ENCODE data around the genes NKX6-2 and PAOX.

- PRO-cap = no peak
- RAMPAGE, long total RNA = no peak
Measured at GRCh38 chr10:132395328-132395709, 1.7 kb upstream of the PWWP2B start.

DNA sequence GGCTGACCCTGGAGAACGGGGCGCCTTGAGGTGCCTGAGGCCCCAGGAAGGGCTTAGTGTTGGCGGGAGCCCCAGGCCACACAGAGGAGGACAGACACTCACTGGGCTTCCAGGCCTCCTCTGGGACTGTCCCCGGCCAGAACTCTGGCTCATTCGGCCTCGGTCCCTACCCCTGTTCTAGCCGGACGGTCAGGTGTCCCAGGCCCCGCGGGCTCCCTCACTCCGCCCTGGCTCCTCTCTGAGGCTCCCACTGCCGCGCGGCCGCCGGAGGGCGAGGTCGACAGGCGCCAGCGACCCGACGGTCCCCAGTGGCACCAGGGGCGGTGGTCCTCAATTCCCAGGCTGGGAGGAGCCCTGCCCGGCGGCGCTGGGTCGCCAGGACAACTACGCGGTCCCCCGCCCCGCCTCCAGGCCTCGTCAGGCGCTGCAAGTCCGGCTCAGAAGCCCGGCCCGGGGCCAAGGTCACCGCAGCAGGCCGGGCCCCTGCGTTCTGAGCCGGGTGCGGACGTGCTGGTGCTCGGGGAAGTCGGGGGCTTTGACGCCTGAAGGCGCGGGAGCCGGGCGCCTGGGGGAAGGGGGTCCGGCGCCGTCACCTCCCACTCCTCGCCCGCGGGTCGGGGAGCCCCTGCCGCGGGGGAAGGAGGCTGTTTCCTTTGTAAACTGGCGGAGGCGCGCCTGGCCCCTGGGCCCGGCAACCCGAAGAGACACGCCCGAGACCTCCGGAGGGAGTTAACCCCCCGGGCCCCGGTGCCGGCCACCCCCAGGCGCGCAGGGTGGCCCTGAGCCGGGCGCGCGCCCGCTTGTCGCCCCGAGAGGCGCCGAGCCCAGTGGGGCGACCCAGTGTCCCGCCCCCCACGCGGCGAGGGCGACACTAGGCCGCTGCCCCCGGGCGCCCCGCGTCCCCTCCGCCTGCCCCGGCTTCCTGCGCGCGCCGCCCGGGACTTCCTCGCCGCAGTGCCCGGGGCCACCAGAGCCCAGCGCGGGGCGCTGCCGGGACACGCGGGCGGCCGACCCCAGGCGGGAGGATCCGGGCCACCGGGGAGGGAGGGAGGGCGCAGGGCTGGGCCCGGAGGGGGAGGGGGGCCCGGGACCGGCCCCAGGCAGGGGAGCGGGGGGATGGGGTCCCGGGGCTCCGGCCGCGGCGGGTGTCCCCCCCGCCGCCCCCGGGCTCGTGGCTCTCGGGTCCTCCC lies 895 bp upstream of the PWWP2B start:
- PRO-cap = unidirectional peak, plus-strand start at position 152 of the sequence; unidirectional peak, plus-strand start at position 468 of the sequence; bidirectional peak, plus-strand start at position 970 of the sequence, minus-strand start at position 956 of the sequence
- RAMPAGE, long total RNA = no peak

DNA sequence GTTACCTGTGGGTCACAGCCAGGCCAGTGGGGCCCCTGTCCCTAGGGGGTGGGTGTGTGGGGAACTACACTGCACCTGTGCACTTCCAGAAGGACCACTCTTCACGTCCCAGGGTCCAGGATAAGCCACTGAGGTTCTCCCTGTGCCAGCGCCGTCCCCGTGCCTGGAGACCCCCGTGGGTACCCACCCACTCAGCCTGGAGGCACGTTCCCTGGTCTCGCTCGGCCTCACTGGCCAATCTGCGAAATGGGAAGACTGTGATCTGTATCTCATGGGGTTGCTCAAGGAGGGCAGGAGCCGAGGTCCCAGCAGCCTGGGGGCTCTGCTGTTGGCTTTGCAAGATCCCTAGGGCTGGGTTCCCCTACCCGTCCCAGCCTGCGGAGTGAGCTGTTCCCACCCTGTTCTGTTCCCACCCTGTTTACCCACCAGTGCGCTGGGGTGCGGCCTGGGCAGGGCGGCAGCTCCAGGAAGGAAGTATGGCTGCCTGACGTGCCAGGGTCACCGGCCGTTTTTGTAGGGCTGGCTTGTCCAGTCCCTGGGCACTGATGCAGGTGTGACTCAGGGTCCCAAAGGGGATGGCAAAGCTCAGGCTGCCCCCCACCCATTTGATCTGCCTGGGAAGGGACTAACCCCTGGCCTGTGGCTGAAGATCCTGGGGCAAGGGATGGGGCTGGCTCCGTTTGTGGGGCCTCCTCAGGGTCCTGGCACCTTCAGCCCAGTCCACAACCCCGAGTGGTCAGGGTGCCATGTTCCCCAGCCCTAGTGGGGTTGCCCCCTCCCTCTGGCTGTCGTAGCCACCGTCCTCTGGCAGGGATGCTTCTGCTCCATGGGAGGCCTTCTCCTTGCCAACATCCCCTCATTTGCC lies 4.8 kb downstream of the PWWP2B start:
- PRO-cap = unidirectional peak, minus-strand start at position 384 of the sequence
- RAMPAGE, long total RNA = no peak

DNA sequence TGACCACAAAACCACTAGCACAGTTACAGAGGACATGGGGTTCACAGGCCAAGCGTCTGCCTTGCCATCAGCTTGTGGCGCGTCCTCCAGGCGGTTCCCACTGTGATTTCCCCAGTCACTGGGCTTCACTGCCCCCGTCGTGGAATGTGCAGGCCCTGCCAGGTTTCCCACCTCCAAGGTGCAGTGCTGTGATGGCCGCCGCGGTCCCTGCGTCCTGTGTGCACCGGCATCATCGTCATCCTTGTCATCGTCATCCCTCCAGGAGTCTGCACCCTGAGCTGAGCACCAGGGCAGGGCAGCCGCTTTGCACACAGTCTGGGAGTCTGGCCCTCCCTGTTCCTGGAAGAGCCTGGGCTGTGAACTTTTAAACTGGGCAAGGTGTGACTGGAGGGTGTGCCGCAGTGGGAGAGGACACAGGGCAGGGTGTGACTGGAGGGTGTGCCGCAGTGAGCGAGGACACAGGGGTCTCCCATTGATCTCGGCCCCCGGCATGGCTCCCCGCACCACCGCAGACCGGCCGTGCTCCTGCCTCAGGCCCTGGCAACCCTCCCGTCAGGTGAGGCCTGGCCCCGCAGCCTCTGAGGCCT lies 61.9 kb downstream of the PWWP2B start:
- PRO-cap = no peak
- RAMPAGE, long total RNA = no peak

- PRO-cap = no peak
- RAMPAGE, long total RNA = no peak
Measured at GRCh38 chr10:132492456-132493016, 45.1 kb upstream of the INPP5A start.

GRCh38 chr10:132517878-132519014 lies 19.3 kb upstream of the INPP5A start:
- PRO-cap = bidirectional peak, plus-strand start at chr10:132518413, minus-strand start at chr10:132518248; bidirectional peak, plus-strand start at chr10:132518821, minus-strand start at chr10:132518748
- RAMPAGE, long total RNA = no peak

- PRO-cap = no peak
- RAMPAGE, long total RNA = no peak
Measured at GRCh38 chr10:132538455-132539391, 1.1 kb downstream of the INPP5A start.

GRCh38 chr10:132590695-132591533 lies 53.3 kb downstream of the INPP5A start:
- PRO-cap = no peak
- RAMPAGE, long total RNA = no peak

GRCh38 chr10:132592677-132593393 lies 55.2 kb downstream of the INPP5A start:
- PRO-cap = no peak
- RAMPAGE, long total RNA = no peak

GRCh38 chr10:132722936-132723560 lies 62.9 kb downstream of the NKX6-2 start:
- PRO-cap = no peak
- RAMPAGE, long total RNA = no peak

DNA sequence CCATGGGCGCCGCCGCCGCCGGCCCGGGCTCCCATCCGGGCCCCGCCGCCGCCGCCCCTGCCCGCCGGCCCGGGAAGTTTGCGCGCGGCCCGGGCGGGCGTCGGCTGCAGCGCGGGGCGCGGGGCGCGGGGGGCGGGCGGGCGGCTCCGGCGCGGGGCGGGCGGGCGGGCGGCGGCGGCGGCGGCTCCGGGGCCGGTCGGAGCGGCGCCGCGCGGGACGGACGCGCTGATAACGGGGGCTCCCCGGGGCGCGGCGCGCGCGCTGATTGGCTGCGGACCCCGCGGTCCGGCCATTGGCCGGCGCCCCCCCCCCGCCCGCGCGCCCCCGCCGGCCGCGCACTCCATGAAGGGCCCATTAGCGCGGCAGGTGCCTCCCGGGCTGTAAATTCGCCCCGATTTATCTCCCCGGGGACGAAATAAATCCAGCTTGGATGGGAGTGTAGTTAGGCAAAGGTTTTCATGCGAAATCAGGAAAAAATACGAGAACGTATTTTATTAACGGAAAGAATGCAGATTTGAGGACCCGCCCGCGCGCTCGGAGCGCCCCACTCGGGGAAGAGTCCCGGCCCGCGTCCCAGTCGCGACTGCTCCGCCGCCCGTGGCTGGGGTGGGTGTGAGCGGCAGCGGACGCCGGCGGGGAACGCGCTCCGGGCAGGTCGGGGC lies at the start of gene NKX6-2:
Gene NKX6-2 (minus strand): TSS at position 203 of the 662 bp plus-strand sequence.
- PRO-cap = no peak
- RAMPAGE, long total RNA = no peak

GRCh38 chr10:133044484-133044935 lies 43.2 kb upstream of the ADGRA1 start:
- PRO-cap = no peak
- RAMPAGE, long total RNA = no peak

- PRO-cap = no peak
- RAMPAGE, long total RNA = no peak
Measured at GRCh38 chr10:133109731-133110667, 22.3 kb downstream of the ADGRA1 start.

DNA sequence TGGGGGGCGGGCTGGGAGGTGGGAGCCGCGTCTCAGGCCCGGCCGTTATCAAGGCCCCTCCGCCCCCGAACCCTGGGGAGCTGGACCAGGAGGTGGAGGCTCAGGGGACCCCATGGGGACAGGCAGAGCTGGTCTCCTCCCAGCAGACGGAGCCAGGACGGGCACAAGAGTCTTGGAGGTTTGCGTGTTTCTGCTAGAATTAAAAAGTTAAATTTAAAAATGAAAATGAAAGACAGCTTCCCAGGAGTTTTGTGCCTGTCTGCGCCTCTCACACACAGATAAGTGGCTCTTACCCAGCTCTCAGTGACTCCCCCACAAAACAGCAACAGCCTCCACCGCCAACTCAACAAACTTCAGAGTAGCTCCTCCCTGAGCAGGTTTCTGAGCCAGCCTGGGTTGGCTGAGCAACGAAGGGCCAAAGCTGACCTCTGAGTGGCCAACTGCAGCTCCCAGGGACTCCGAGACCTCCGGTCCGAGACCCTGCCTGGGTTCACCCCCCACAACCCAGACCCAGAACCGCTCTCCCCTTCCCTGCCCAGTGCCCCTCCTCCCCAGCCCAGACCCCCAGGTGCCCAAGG lies 5.0 kb upstream of the UTF1 start:
- PRO-cap = no peak
- RAMPAGE, long total RNA = no peak

- PRO-cap = no peak
- RAMPAGE, long total RNA = no peak
Measured at GRCh38 chr10:133241381-133241984, 3.8 kb downstream of the VENTX start.

- PRO-cap = no peak
- RAMPAGE, long total RNA = no peak
Measured at GRCh38 chr10:133254349-133254712, 16.7 kb downstream of the VENTX start.

GRCh38 chr10:133266483-133266719 lies 10.3 kb downstream of the ADAM8 start:
- PRO-cap = no peak
- RAMPAGE, long total RNA = no peak

DNA sequence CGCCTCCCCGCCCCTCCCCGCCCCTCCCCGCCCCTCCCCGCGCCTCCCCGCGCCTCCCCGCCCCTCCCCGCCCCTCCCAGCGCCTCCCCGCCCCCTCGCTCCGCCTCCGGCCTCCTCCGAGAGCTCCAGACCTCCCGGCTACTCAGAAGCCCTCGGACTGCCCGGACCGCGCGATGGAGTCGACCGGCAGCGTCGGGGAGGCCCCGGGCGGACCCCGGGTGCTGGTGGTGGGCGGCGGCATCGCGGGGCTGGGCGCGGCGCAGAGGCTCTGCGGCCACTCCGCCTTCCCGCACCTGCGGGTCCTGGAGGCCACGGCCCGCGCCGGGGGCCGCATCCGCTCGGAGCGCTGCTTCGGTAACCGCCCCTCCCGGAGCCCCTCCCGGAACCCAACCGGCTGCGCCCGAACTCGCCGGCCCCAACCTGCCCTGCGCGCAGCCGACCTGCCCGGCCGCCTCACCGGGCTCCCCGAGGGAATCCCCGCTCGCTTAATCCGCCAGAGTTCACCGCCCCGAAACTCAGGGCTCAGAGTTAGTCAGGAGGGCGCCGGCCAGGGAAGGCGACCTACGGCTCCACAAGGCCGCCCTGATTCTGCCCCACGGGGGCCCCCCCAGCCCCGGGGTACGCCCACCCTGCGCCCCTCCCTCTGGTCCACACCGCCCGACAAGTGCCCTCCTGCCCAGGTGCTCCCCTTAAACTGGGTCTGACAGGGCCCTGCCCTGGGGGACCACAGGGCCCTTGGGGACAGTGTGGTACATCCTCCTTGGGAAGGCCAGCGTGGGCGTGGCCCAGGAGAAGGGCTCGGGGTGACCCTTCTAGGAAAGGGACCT lies at the start of gene PAOX:
Gene PAOX (plus strand): TSS at position 119 of the 827 bp plus-strand sequence.
- PRO-cap = bidirectional peak, plus-strand start at position 145 of the sequence, minus-strand start outside the sequence
- RAMPAGE, long total RNA = no peak